Placental epithelial cell (primary cell): Measurements from ENCODE around the genes CHD6, PTPRT and HNF4A.

GRCh38 chr20:41141175-41141932 is 4.0 kb downstream of the PLCG1 start:
- CAGE, long polyA plus RNA, result no peak

DNA sequence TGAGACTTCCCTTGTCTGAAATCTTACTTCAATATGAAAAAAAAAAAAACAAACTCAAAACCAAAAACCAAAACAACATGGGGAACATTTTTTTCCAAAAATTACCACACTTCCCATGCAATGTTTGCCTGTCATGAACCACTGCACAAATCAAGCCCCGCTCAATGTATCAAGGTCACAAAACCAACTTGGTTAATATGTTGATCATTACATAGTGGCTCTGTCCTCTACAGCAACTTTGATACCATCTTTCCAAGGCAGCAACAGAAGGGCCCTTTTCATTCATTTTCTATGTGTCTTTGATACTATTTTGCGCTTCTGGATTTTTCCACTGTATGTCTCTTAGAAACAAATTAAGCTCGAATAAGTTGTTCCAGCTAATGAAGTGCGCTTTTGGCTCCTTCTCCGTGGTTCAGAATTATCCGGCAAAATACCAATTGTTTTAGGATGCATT is 1.5 kb downstream of the ZHX3 start:
- CAGE, long polyA plus RNA, result no peak

DNA sequence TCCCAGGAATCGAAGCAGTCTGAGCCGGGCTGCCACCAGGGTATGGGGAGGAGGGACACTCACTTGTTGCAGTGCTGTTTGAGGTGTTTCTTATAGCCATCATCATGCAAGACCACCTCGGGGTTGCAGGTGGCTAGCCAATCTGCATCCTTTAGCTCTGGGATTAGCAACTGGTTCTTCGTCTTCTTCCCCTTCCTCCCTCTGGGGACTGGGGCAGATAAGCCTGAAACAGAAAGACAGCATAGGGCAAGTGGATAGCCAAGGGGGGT is 84.2 kb upstream of the EMILIN3 start:
- CAGE, long polyA plus RNA, result no peak

DNA sequence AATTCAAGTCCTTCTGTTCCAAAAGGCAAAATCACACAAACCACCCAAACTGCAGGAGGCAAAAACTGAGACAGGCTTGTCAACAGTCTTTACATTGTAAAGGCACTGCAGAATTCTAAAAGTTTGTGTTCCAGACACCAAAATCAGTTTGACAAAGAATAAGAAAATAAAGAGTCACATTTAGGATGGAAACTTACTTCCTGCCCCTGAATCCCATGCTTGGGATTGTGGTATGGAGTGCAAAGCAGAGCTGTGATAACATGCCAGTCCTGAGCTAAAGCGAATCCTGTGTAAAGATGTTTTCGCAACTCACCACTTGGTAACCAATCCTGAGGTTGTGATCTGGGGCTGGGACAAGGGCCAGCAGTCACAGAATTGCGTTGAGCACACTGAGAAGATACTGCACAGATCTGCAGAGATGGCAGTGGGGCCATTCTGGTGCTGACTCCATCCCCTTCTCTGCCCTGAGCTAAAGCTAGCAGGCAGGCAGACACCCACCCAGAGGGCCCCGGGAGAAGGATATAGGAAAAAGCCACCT is 108.5 kb downstream of the CHD6 start:
- CAGE, long polyA plus RNA, result no peak

- CAGE, long polyA plus RNA, result no peak
Observed at GRCh38 chr20:41616888-41617256, 1.3 kb downstream of the CHD6 start.

DNA sequence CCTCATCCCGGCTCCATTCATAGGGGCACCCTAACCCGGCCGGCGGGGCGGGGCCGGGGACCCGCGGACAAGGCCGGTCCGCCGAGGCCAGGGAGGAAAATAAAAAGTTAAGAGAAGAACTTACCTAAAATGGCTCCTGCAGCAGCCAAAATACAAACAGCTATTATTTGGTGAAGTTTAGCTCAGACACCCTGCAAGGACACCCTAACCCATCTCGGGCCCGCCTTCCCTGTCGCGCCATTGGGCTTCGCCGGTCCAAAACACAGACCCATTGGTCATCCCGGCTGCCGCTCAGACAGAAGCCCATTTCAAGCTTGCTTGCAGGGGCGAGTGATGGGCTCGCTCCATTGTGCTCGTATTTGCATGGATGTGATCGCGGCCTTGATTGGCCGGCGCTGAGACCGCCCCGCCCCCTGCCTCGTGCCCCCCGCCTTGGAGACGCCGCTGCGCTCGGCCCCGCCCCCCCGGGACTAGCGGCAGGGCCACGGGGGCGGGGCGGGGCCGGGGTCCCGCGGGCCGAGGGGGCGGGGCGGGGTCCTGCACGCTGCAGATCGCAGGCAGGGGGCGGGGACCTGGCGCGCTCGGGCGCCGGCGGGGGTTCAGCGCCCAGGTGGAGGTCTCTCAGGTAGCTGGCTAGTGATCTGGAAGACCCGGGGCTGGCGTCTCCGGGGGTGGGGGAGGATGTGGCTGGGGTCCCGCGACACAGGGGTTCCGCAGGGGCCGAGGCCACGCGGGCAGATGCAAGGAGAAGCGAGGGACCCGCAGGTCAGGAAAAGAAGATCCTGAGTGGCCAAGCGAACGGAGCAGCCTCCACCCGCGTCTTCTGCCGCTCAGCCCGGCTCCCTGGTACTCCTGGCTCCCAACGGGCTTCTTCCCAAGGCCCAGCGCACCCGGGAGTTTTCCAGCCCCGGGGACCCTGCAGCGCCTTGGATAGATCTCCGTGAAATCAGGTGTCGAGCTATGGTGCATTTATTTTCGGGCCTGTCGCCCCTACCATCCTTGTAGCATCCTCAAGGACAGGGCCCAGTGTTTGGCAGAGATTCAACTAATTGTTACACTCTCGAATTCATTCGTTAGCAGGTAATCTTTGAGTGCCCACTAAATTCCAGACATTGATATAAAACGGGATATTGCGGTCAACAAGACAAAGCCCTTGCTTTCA is at the start of gene CHD6:
Gene CHD6 (minus strand): TSS at position 162 of the 1,162 bp plus-strand sequence.
- CAGE, long polyA plus RNA, result no peak

GRCh38 chr20:41621180-41621445 is 2.9 kb upstream of the CHD6 start:
- CAGE, long polyA plus RNA, result no peak

- CAGE, long polyA plus RNA, result no peak
Observed at GRCh38 chr20:43189789-43190323, at the start of gene PTPRT. Gene PTPRT (minus strand): TSS chr20:43189906.

DNA sequence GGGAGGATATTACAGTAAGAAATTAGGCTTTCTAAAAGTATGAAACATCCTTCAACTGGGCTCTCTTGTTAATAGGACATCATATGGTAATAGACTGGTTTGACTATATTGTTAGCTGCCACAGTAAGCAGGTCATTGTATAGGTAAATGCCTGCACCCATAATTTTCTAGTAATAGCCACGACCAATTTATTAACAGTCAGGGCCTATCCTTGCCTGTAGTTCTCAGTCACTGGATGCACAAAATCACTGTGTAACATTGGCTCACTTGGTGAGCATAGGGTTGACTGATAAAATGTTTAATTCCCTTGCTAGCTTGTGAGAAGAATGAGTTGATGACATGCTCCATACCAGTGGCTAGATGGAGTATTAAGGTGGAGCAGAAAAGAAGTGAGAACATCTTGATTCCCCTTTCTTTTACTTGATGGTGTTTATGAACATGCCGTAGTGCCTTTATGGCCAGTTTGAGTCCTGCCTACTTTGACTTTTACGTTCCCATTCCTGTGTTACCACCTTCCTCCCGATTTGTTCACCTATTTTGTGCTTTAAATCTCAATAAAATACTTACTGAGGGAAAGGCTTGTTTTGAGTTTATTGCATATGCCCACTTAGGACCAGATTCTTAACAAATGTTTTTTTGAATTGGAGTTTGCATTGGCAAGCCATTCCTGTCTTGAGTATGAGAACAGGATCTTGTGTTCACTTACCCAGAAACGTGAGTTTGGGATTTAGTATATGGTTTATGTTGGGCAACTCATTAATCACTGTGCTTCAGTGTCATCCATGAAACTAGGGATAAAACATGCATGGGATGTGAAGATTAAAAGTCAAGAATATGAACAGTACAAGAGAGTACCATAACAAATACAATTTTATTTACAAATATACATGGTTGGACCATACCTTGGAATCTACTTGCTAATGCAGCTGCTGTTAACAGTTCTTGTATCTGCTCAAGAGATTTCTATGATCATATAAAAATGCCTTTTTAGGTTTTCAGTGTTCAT is 5.6 kb downstream of the SRSF6 start:
- CAGE, long polyA plus RNA, result no peak

DNA sequence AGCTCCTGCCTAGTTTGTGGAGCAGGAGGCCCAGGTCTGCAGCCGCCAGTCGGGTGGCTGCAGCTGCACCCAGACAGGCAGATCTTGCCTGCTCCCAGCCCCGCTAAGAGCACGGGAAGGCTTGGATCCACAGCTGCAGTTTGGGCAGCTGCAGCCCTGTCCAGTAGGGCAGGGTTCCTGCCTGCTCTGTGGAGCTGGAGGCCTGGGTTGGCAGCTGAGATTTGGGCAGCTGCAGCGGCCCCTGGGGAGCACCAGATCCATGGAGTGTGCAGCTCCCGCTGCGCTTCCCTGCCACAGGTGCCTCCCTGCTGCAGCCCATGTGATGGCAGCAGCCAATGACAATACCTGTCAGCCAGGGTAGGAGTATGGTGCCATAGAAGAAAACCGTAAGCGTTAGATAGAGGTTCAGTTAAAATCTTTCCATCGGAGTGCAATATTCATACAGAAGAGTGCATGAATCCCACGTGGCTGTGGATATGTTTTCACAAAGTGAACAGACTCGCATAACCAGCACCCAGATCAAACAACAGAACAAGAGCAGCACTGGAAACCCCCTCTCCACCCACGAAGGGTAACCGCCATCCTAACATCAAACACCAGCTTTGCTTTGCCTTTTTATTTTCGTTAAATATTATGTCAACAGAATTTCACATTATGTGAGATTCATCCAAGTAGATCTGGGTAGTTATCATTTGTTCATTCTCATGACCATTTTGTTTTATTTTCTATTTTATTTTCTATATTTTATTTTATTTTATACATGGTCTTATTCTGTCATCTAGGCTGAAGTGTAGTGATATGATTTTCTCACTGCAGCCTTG is 4.8 kb downstream of the GTSF1L start:
- CAGE, long polyA plus RNA, result no peak

- CAGE, long polyA plus RNA, result no peak
Observed at GRCh38 chr20:43959036-43959785, 44.6 kb downstream of the TOX2 start.

DNA sequence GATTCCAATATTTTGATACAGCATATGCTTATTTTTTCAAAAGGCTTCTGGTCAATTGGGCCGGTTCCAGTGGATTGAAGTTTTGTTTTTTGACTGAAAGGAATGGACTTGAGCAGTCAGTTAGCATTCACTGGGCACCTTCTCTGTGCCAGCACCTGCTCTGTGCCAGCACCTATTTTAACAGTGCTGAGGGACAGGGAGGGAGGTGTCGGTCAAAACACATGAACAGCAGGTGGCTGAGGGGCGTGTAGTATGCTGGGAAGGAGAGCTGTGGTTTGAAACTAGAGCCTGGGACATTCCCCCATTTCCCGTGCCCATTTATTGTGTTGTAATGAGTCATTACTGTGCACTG is 86.9 kb downstream of the TOX2 start:
- CAGE, long polyA plus RNA, result no peak

- CAGE, long polyA plus RNA, result no peak
Observed at GRCh38 chr20:44018122-44018999, 103.7 kb downstream of the TOX2 start.

DNA sequence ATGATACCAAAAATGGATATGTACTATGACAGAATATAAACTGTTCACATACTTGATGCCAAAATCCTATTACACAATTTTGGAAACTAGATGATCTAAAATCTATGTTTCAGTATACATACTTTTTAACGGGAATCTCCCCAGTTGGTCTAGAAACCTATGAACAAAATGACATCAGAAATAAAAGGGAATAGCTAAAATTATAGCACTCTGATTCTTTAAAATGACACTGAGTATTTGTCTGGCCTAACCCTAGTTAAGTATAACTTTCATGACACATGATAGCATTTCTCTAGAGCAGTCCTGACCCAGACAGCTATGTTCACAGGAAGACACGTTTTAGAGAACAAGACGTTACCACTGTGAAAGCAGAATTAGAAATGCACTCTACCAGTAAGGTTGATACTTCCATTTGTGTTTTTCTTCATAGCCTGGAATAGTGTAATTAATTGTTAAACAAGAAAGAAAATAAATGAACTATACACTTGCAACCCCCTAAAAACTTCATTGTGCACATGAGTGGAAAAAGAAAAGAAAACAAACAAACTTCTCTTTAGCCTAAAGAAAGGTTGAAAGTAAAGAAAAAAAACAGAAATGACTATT is 3.3 kb downstream of the OSER1 start:
- CAGE, long polyA plus RNA, result no peak

- CAGE, long polyA plus RNA, result no peak
Observed at GRCh38 chr20:44310048-44311007, 674 bp downstream of the FITM2 start.

DNA sequence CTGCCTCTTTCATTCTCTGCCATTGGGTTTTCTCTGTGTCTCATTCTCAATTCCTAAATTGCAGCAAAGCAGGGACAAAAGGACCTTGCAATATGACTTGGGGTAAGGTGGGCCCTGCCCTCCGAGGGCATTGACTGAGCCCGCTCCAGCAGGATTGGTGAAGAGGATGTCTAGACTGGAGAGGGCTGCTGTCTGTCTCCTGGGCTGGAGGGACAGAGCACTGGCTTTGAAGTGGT is 278 bp upstream of the R3HDML start:
- CAGE, long polyA plus RNA, result no peak

GRCh38 chr20:44354669-44355887 is at the start of gene HNF4A:
Gene HNF4A (plus strand): TSS chr20:44355699.
- CAGE, long polyA plus RNA, result no peak

- CAGE, long polyA plus RNA, result no peak
Observed at GRCh38 chr20:44388377-44389543, 33.3 kb downstream of the HNF4A start.

GRCh38 chr20:44400674-44401450 is 45.4 kb downstream of the HNF4A start:
- CAGE, long polyA plus RNA, result no peak

GRCh38 chr20:44435466-44436245 is 40.0 kb upstream of the TTPAL start:
- CAGE, long polyA plus RNA, result no peak